ENCODE measurements around the genes SCGN and SLC17A2.

DNA sequence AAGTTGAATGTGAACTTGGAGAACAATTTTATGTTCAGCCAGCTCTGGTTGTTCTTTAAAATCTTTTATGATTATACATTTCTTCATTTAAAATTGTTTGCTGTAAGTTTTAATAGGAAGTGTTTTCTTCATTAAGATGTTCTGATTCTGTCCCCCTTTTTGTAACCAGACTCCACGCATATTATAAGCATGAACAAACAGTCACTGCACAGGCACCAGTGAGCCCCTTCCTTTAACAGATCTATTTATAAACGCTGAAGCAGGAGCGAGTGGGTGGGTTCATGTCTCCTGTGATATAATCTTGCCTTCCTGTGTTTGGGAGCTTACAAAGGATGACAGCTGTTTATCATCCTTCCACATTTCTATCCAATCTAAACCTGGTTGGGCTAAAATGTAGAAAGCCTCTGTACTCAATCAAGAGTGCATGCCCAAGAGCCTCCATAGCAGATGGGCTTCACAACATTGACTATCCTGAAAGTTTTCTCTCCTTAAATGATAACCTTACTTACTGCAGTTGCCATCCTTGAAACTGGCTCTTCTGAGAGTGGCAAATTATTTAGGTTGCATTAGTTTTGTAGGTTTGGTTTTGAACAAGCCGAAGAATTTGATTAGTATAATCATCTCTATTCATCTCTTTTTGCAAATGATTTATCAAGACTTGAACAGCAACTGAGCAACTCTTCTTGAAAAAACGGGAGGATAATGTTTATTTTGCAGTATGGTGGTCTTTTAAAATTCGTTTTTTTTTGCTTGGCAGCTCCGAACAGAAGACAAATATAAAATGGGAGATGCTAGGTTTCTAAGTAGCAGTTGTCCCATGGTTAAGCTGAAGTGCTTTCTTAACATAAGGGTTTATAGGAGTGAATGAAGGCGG, 299.1 kb downstream of the PRL start:
- RRBS = no CpG with 5 or more reads among the region's 8 CpGs

GRCh38 chr6:22071611-22072109, 225.2 kb downstream of the PRL start:
- RRBS = no CpG with 5 or more reads among the region's 7 CpGs

GRCh38 chr6:24495191-24496012, 633 bp downstream of the ALDH5A1 start:
- RRBS = under 1% methylated on average over 8 of the region's 45 CpGs

DNA sequence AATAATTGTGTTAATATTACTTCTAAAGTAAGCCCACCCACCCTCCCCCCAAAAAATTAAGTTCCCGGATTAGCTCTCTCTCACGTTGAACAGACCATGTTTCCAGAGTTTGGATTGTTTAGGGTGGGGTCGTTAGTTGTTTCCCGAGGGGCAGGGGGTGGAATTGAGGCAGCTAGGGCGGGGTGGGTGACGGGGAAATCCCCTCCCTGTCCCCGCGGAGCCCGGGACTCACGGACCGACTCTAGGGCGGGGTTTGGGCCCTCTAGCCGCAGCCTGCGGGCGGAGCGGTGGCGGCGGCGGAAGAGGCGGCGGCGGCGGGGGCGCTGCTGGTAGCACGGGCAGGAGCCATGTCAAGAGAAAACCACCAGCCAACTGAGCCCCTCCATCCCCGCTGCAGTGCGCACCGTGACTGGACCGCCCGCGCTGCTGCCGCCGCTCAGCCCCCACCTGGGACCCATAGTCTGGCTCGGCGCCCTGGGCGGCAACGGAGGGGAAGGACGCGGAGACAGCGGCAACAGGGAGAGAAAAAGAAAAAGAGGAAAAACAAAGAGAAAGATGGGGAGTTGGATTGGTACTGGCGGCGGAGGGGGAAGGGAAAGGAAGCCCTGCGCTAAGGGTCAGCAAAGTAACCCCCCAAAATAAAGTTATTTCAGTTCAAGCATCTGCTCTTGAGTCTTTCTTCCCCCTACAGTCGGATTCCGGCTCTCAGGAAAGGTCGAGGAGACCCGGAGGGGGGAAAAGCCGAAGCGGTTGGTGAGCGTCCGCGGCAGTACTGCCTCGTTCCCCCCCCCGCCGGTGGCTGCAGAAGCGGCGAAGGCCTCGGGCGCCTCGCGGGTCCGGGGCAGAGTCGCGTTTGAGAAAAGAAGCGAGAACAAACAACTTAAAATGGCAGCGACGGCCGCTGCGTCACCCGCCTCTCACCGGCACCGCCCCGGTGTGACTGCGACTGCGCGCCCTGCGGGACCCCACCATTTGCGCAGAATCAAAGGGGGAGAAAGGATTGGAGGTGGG, 1.3 kb upstream of the C6orf62 start:
- RRBS = 1% methylated on average over 23 of the region's 78 CpGs

GRCh38 chr6:24771154-24771577, 3.6 kb upstream of the GMNN start:
- RRBS = no CpG with 5 or more reads among the region's 2 CpGs

DNA sequence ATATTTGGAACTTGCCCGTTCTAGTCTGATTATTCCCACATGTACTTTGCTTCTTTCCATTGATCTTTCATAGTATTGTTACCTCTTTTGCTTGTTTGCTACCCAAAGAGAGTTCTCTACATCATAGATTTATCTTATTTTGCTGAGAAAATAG, 303 bp upstream of the ARMH2 start:
- RRBS = no CpG with 5 or more reads among the region's 1 CpG

DNA sequence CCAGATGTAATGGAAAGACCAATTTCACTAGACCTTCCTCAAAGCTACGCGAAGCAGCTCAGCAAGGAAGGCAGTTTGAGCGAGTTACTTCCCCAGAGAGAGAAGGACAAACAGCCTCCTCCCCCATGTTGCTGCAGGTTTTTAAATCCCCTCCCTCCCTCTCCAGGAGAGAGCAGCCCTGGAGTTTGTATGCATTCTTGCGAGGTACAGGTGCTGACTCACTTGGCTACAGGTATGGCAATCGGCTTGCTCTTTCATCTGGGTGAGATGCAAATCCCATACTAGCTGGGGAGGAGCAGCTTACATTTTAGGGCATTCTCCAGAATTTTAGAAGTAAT, 58.6 kb downstream of the RIPOR2 start:
- RRBS = no CpG with 5 or more reads among the region's 5 CpGs

- RRBS = no CpG with 5 or more reads among the region's 4 CpGs
Observed at GRCh38 chr6:24890960-24891521, 44.7 kb downstream of the RIPOR2 start.

GRCh38 chr6:24928357-24928725, 7.4 kb downstream of the RIPOR2 start:
- RRBS = no CpG with 5 or more reads among the region's 3 CpGs

GRCh38 chr6:24936451-24937289, 910 bp upstream of the RIPOR2 start:
- RRBS = no CpG with 5 or more reads among the region's 6 CpGs

DNA sequence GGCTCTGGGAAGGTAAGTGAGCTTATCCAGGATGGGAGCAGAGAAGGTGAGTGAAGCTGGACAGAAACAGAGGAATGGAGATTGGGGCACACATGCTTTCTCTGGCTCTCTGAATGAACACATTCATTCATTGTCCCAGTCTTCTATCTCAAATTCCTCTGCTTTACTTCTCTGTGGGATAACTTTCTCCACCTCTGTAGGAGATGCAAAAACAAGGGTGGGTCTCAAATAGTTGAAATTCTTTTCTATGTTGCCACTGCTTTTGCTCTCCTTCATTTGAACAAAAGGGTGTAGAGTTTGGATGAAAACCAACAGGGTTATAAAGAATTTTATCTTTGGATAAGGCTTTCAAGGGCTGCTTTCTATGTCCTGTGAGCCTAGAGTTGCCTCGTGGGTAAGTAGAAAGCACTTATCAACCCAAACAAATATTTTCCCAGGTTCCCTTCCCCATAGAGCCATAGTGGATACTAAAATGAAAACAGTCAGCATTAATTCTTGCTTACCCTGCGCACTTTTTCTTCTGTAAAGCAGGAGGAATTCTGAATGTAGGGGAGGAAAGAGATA, 45.1 kb upstream of the RIPOR2 start:
- RRBS = no CpG with 5 or more reads among the region's 2 CpGs

GRCh38 chr6:24981374-24982243, 45.8 kb upstream of the RIPOR2 start:
- RRBS = no CpG with 5 or more reads among the region's 5 CpGs

GRCh38 chr6:24991579-24992041, 55.9 kb upstream of the RIPOR2 start:
- RRBS = no CpG with 5 or more reads among the region's 2 CpGs

DNA sequence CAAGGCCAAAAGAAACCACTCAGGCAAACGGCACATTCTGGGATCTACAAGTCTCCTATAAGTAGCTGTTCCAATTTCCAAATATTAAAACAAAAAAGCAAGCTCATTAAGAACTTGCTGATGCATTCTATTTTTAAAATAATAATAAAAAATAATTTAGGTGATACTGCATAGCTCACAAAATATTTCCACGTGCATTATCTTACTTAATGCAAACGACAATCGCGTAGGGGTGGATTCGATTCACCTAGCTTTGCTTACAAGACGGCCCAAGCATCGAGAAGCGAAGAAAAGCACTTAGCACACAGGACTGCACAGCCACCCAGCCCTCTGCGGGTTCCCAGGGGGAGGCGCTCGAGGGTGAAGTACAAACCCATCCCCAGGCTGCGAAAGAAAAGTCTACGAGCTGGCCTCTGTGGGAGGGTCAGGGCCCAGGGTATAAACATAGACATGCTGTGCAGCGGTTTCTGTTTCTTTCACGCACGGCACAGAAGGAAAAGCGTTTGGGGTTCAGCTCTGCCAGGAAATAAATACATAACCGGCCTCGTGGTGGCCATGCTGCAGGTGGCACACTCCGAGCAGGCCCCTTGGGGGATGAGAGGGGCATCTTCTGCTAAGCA, 91.4 kb upstream of the RIPOR2 start:
- RRBS = no CpG with 5 or more reads among the region's 21 CpGs

GRCh38 chr6:25050068-25050981, 114.6 kb upstream of the RIPOR2 start:
- RRBS = no CpG with 5 or more reads among the region's 13 CpGs

- RRBS = no CpG with 5 or more reads among the region's 15 CpGs
Observed at GRCh38 chr6:25600072-25600731, 51.8 kb upstream of the SCGN start.

DNA sequence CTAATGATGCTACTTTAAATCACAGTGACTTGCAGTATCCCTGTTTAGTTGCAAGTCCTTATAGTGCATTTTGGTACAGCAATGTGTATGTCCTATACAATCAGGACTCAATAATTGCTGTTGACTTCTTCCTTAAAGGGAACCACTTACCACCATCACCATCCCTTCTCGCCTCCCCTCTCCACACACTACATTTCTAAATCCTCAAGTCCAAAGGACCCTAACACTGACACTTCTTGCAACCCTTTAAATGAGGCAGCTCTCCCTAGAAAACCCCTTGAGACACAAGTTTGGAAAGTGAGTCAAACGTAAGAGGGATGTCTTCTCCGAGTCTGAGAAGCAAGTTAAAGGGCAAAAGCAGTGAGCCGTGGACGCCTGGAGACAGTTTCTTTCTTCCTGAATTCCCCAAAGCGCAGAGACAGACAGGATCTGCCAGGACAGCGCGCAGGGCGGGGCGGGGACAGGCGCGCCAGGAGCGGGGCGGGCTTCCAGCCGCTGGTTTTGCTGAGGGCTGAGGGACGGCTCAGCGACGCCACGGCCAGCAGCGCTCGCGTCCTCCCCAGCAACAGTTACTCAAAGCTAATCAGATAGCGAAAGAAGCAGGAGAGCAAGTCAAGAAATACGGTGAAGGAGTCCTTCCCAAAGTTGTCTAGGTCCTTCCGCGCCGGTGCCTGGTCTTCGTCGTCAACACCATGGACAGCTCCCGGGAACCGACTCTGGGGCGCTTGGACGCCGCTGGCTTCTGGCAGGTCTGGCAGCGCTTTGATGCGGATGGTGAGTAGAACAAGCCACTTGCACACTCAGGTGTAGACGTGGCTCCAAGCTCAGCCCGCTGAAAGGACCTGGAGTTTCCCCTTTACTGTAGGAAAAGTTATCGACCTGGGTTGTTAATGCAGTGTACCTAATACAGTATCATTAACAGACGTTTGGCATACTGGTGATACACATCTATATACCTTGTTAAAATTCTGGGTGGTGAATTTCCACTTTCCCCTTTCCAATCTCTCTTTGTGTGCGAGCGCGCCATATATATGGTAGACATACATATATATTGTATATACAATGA, at the start of gene SCGN:
TSS of gene SCGN (plus strand) at position 504 of the 1,066 bp plus-strand sequence.
- RRBS = 0% methylated on average over 3 of the region's 43 CpGs

- RRBS = no CpG with 5 or more reads among the region's 2 CpGs
Observed at GRCh38 chr6:25913699-25914116, 16.8 kb downstream of the SLC17A2 start.

DNA sequence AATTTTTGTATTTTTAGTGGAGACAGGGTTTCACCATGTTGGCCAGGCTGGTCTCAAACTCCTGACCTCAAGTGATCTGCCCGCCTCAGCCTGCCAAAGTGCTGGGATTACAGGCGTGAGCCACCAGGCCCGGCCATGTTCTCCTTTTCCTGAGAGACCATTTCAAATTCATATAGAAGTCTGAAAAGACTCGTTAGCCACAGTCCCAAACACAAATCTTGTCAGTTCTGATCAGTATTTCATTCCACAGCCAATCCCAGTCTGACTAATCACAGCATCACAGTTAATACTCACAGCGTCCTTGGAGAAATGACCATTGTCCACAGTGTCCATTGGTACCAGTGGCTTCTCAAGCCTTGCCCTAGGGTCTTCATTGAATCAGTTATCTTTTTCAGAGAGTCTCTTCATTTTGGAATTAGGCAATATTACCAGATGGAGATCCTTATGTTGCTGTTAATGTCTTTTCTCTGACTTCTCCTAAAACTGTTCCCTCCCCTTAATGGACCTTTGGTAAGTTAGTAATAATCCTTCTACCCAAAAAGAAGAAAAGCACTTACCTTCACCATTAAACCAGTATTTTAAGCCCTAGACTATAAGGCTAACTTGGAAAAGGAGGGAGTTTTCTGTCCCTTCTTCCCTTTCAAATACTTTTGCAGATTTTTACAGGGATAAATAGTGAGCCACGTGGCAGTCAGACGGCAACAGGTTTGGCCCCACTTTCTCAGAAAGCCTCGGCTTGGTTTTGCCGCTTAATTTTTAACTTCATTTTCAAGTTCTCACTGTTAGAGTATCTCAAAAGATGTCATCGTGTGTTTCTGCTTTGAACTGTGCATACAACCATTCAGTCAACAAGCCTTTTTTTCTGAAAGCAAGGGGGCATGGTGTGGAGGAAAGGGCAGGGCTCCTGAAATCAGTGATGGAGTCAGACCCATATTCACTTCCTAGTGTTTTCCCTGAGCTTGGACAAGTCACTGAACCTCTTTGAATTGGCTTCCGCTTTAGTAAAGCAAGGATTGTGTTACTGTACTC, at the start of gene SLC17A2:
TSS of gene SLC17A2 (minus strand) at position 709 of the 1,029 bp plus-strand sequence.
- RRBS = no CpG with 5 or more reads among the region's 11 CpGs

DNA sequence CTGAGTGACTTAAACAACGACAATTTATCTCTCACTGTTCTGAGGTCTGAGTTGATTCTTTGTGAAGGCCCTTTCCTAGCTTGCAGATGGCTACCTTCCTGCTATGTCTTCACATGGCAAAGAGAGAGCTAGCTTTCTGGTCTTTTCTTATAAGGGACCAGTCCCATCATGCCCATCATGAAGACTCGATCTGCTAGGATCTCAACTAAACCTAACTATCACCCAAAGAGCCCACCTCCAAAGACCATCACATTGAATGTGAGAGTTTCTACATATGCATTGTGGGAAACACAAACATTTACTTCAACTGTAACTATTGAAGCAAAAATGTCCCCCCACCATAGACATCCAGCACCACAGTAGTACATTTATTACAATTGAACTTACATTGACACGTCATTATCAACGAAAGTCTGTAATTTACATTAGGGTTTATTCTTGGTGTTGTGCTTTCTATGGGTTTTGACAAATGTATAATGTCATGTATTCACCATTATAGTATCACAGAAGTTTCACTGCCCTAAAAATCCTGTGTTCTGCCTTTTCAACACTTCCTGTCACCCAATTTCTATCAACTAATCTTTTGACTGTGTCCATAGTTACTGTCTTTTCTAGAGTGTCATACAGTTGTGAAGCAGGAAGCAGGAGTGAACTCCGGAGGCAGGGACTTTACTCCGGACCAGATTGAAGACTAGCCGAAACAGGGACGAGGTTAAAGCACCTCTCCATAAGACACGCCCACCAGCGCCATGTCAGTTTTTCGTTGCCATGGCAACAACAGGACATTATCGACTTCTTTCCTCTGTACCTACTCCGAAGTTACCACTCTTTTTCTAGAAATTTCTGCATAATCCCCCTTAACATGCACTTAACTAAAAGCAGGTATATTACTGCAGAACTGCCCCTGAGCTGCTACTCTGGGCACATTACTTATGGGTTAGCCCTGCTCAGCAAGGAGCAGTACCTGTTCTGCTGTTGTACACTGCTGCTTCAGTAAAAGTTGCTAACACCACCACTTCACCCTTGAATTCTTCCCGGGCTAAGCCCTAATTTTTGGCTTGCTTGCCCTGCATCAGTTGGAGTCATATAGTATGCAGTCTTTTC, 25.0 kb downstream of the TRIM38 start:
- RRBS = no CpG with 5 or more reads among the region's 14 CpGs